ENCODE measurements around a stretch of chr1.

- PRO-cap: no peak
- RAMPAGE, long total RNA, 3 experiments: no peak in any of the 3 experiments
These were observed 3.2 kb upstream of the ATAD3A start for GRCh38 chr1:1508846-1509079.

- PRO-cap: no peak
- RAMPAGE, long total RNA, 3 experiments: no peak in any of the 3 experiments
These were observed 1.1 kb upstream of the ATAD3A start for GRCh38 chr1:1510765-1511304.

GRCh38 chr1:1563817-1565036 is 10.4 kb downstream of the SSU72 start:
- PRO-cap: no peak
- RAMPAGE, long total RNA, 3 experiments: start-site peak on the minus strand in 1 of 3 experiments, at chr1:1564488-1564586 at its widest, 29 reads per replicate

DNA sequence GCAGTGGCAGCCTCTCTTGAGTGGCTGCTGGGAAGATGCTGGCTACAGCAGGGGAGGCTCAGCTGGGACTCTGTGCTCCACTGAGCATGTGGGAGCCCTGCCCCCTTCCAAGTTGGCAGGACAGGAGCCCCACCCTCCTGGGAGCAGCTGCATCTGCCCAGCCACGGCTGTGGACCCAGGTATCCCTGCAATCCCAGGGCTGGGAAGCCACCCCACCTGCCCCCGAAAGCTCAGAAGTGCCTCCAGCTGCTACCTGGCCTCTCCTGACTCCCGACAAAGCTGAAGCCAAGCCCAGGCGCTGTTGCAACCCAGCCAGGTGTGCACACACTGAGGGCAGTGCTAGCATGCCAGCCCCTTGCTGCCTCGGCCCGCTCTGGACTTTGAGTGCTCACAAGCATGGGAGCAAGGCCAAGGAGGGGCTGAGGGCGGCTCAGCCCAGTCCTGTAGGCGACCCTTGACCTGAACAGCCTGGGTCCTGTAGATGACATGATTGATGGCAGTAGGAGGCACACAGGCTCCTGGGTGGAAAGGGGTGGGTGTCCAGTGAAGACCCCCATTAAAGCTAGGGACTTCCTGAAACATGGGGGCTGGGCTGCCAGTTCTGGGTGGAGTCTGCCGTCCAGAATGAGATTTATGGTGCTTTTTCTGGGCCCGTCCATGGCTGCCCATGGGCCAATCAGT is 2.8 kb upstream of the SSU72 start:
- PRO-cap: no peak
- RAMPAGE, long total RNA, 3 experiments: no peak in any of the 3 experiments

- PRO-cap: no peak
- RAMPAGE, long total RNA, 3 experiments: no peak in any of the 3 experiments
These were observed 3.3 kb upstream of the CDK11B start for GRCh38 chr1:1661885-1662657.

GRCh38 chr1:1712253-1712565 is 11.9 kb downstream of the CDK11A start:
- PRO-cap: no peak
- RAMPAGE, long total RNA, 3 experiments: no peak in any of the 3 experiments

DNA sequence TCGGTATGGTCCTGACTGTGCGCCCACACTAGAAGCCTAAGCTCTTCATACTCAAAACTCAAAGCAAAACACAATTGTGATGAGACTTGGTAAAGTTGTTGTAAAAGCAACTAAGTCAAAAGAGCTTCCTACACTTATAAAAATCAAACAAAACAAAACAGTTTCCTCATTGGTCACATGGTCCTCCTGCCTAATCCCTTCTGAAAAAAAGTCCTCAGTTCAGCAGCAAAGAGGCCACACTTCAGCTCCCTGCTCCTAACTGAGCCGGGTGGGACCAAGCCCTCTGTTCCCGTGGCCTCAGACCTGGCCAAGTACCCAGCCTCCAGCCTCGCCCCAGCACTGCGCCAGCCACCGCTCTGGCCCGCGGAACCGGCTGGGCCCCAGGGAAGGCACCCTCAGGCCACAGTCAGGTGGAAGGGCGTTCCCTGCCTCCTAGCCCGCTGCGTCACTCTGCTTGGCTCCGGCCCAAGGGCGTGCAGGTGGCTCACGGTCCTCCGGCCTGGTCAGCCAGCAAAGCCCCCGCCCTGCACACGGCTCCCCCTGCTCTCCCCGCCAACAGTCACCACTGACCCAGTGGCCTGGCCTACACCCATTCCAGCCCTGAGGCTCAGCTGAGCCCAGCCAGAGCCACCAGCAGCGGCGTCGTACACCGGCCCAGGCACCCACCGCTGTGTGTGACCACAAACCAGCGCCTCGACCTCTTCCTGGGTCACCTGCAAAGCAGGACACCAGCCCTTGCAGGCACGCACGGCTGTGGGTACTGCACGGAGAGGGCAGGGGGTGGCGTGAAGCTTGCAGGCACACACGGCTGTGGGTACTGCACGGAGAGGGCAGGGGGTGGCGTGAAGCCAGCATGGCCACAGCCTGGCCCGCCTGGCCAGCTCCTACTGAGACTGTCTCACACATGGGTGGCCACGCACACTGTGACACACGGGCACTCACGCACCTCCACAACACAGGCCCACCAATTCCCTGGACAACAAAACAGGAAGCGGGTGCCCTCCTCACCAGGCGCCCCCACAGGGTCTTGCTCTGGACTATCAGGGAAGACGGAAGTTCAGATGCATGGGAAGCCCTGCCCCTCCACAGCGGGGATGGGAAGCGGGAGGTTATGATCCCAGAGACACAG is 19.4 kb downstream of the NADK start:
- PRO-cap: no peak
- RAMPAGE, long total RNA, 3 experiments: start-site peak on the minus strand in 1 of 3 experiments, centred at position 1,045 of the sequence, 11 reads per replicate

DNA sequence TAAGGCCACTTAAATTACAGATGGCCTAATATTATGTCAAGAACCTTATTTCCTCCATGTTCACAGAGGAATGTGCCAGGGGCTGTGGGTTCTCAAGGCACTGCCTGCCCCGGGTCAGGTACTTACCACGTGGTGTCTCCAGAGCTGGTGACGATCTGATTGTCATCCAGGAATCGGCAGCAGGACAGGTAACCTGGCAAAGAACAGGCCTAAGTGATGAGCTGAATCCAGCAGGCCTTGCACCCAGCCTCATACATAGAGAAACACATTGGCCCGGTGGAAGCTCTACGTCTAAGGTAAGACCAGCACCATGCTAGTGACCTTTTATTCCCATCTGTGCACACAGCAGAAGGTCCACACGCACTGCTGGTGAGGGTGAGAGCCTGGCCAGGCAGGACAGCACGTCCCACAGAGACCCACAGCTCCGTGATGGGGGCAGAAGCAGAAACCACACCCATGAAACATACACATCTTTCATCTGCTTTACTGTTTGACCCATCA is 14.9 kb upstream of the NADK start:
- PRO-cap: no peak
- RAMPAGE, long total RNA, 3 experiments: no peak in any of the 3 experiments

GRCh38 chr1:1835882-1836654 is 54.8 kb downstream of the GNB1 start:
- PRO-cap: no peak
- RAMPAGE, long total RNA, 3 experiments: no peak in any of the 3 experiments

GRCh38 chr1:2137717-2138051 is 56.9 kb downstream of the FAAP20 start:
- PRO-cap: no peak
- RAMPAGE, long total RNA, 3 experiments: no peak in any of the 3 experiments

- PRO-cap: no peak
- RAMPAGE, long total RNA, 3 experiments: no peak in any of the 3 experiments
These were observed 56.5 kb downstream of the FAAP20 start for GRCh38 chr1:2138052-2138517.

- PRO-cap: no peak
- RAMPAGE, long total RNA, 3 experiments: no peak in any of the 3 experiments
These were observed 43.5 kb downstream of the FAAP20 start for GRCh38 chr1:2150663-2151899.

DNA sequence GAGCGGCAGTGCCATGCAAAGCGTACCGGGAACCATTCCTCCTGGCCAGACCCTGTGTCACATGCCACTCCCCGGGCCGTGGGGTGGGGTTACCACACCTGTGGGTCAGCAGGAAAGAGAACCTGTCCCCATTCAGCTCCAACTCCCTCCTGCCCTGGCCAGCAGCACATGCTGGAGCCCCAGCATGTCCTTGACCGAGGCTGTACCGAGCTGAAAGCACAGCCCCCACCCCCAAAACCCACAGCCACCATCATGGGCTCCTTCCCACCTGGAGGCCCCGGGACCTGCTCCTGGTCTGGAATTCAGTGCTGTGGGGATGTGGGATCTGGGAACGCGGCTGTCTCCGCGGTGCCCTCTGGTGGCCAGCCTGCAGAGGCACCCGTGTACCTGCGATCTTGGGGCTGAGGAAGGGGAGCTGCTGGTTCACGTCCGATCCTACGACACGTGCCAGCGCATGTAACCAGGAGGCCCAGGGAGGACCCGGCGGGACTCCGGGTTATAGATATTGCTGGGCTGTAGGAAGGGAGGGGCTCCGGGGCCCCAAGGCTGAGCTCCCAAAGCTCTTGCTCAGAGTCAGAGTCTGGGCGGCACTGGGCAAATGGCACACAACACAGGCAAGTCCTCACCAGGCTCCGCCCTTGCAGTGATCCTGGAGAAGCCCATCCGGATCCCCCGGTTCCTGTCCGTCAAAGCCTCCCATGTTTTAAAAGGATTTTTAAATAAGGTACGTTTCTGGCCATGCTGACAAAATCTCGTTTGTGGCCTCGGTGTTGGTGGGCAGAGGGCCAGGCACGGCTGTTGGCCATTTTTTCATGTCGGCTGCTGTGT is 20.2 kb downstream of the FAAP20 start:
- PRO-cap: no peak
- RAMPAGE, long total RNA, 3 experiments: no peak in any of the 3 experiments

- PRO-cap: bidirectional peak, plus-strand start at chr1:2199528, minus-strand start at chr1:2199404
- RAMPAGE, long total RNA, 3 experiments: start-site peak on the minus strand in 1 of 3 experiments, at chr1:2199233-2199310 at its widest, 9 reads per replicate
These were observed 4.3 kb upstream of the FAAP20 start for GRCh38 chr1:2198561-2199612.

DNA sequence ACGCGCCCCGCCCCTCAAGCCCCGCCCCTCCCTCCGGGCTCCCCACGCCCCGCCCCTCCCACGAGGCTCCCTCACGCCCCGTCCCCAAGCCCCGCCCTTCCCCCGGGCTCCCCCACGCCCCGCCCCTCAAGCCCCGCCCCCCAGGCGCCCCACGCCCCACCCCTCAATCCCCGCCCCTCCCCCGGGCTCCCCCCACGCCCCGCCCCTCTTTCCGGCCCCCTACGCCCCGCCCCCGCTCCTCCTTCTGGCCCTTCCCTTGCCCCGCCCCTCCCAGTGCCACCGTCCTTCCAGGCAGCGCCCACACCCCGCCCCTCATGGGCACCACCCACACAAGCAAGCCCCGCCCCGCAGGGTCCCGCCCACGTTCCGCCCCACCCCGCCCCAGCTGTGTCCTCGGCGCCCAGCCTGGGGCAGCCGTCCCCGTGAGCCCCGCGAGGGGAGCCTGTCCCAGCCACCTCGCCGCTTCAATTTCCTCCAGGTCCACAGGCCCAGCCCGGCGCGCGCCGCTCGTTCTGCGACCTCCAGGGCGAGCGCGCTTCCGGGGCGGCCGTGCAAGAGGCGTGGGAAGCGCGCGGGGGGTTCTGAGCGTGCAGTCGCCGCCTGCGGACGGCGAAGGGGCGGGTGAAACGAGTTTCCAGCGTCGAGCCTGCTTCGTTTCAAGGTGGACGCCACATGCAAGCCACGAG is 10.5 kb upstream of the FAAP20 start:
- PRO-cap: unidirectional peak, plus-strand start at position 417 of the sequence; bidirectional peak, plus-strand start at position 592 of the sequence, minus-strand start at position 484 of the sequence
- RAMPAGE, long total RNA, 3 experiments: no peak in any of the 3 experiments

- PRO-cap: bidirectional peak, plus-strand start at chr1:2228038, minus-strand start at chr1:2227653
- RAMPAGE, long total RNA, 3 experiments: no peak in any of the 3 experiments
These were observed 1.1 kb upstream of the SKI start for GRCh38 chr1:2226762-2227764.

- PRO-cap: no peak
- RAMPAGE, long total RNA, 3 experiments: no peak in any of the 3 experiments
These were observed 62.8 kb downstream of the SKI start for GRCh38 chr1:2290626-2291581.

DNA sequence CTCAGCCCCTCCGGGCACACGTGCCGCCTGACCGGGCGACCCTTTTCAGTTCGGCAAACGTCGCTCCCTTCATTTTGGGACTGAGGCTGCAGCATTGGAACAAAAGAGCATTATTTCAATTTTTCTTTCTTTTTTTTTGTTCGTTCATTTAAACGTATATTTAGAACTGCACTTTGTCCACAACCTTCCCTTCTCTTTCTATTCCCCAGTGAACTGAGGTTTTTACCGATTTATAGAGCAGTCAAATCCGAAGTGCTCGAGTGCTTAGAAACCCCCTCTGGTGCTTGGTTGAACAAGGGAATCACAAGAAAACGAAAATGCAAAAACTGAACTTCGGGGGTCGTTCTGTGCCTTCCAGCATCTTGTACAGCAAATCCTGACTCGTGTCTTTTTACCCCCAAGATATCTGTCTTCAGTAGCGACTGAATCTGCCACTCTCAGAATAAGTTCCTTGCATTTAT is 79.5 kb downstream of the SKI start:
- PRO-cap: no peak
- RAMPAGE, long total RNA, 3 experiments: no peak in any of the 3 experiments

DNA sequence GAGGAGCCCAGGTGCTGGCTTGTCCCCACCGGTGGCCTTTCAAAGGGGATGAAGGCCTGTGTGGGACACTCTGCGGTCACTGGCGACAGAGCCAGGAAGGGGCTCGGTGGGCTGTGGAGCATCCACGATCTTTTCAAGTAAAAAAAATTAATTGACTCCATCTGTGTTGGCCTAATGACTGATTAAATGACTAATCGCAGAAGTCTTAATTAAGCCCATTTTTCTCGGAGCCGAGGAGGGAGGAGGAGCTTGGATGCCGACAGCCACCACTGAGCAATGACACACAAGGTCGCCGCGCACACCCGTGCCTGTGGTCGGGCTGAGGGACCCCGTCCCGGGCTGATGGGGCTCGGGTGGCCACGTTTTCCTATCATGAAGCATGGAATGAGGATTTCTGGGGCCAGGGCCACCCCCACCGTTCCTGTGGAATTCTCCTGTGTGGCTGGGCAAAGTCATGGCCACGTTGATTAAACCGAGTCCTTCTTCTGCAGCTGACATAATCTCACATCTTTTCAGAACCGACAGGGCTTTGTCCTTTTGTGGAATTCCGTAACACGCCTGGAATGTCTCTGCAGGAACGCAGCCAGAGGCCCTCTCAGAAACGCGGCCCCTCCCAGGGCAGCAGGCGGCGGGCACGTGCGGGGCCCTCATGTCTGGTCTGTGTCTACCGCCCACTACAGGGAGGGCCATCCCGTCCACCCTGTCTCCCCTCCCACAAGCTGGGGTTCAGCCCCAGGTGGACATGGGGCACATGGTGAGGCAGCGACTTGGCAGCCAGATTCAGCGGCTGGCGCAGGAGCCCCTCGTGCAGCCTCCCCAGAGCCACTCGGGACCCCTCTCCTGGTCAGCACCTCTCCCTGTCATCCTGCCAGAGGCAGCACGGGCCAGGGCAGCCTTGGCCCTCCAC is 60.7 kb downstream of the MORN1 start:
- PRO-cap: bidirectional peak, plus-strand start at position 717 of the sequence, minus-strand start at position 513 of the sequence
- RAMPAGE, long total RNA, 3 experiments: no peak in any of the 3 experiments

DNA sequence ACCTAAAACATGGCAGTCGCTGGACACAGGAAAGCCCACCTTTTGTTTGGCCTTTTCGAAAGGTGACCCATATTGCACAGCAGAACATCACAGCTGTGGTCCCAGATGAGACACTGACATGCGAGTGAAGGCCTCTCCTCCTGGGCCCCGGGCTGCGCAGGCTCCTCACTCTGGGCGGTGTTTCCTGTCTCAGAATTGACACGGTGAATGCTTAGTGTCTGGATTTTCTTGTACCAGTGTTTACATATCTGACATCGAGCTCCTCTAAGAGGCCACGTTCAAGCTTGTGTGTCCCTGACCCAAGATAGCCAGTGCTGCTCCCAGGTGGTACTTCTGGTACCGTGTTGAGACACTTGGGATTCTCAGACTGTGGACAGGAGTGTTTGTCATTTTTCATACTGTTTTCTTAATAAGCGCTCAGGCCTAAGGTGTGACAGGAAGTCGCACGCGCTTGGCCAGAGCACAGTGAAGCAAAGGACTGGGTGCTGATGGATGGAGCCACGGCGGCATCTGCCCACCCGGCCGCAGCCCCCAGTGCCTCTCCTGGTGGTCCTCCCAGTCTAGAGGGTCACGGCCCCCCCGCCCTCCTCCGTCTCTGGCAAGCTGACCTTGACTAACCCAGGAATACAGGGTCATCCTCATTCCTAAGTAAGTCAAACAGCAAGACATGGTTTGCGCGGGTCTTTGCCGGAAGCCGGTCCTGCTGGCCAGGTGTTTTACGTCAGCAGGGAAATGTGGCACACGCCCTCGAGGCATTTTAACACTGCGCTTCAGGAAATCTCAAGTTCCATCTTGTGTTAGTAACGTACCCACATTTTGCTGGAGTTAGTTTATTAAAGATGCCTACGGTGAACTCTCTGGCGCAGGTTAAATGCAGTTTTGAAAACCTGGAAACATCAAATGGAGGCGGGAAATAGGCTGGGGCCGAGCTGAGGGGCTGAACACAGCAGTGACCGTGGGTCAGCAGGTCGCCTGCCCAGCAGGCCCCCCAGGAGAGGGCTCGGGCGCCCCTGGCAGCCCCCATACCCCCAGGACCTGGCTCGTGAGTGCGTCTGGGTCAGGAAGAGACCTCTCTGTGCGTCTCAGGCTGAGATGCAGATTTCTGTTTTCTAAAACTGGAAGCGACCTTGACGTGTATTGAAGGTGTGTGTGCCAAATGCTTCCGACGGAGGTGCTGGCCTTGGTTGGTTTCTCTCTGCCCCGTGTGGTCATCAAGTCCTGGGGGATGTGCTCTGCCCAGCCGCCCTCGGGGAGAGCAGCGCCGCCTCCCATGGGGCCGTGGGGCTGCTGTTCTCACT is 7.9 kb downstream of the PEX10 start:
- PRO-cap: no peak
- RAMPAGE, long total RNA, 3 experiments: no peak in any of the 3 experiments